ENCODE measurements around the genes SPRR4 and CHTOP.

DNA sequence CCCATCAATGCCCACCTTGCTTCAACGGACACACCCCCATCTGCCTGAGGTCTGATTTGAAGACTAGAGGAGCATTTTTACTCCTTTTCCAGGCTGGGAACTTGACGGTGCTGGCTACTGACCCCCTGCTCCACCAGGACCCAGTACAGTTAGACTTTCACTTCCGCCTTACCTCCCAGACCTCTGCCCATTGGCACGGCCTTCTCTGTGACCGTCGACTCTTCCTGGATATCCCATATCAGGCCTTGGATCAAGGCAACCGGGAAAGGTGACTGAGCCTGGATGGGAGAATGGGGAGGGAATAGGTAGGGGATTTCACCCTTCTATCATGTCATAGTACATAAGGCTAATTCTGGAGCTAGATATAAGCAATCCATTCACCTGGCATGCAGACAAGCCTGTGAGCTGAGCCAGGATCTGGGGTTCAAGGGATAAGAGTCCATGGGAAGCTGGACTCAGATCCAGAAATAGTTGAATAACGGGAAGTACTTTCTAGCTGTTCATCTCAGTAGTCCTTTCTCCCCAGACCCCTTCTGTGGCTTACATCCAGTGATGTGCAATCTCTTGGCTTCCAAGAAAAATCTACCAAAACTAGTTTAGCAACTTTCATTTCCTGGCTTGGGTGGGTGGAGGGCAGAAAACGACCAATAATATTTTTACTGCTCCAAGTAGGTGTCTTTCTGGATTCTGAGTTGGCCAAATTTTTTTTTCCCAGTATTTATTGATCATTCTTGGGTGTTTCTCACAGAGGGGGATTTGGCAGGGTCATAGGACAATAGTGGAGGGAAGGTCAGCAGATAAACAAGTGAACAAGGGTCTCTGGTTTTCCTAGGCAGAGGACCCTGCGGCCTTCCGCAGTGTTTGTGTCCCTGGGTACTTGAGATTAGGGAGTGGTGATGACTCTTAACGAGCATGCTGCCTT lies 4.9 kb upstream of the MRPL9 start:
- PRO-cap = no peak

DNA sequence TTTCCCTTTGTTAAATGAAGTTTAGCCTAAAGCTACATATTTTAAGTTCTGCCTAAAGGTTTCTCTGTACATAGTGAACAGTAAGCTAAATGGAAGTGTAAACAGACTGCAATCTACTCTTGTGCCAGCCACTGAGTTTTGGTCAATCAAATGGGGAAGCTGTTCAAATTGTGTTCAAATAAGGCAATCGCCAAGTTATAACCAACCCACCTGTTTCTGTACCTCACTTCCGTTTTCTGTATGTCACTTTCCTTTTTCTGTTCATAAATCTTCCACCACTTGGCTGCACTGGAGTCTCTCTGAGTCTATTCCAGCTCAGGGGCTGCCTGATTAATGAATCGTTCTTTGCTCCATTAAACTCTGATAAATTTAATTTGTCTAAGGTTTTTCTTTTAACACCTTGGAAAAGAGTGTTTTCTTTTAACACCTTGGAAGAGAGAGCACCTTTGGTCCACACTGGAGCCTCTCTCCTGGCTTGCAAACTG lies 10.9 kb upstream of the THEM4 start:
- PRO-cap = no peak

DNA sequence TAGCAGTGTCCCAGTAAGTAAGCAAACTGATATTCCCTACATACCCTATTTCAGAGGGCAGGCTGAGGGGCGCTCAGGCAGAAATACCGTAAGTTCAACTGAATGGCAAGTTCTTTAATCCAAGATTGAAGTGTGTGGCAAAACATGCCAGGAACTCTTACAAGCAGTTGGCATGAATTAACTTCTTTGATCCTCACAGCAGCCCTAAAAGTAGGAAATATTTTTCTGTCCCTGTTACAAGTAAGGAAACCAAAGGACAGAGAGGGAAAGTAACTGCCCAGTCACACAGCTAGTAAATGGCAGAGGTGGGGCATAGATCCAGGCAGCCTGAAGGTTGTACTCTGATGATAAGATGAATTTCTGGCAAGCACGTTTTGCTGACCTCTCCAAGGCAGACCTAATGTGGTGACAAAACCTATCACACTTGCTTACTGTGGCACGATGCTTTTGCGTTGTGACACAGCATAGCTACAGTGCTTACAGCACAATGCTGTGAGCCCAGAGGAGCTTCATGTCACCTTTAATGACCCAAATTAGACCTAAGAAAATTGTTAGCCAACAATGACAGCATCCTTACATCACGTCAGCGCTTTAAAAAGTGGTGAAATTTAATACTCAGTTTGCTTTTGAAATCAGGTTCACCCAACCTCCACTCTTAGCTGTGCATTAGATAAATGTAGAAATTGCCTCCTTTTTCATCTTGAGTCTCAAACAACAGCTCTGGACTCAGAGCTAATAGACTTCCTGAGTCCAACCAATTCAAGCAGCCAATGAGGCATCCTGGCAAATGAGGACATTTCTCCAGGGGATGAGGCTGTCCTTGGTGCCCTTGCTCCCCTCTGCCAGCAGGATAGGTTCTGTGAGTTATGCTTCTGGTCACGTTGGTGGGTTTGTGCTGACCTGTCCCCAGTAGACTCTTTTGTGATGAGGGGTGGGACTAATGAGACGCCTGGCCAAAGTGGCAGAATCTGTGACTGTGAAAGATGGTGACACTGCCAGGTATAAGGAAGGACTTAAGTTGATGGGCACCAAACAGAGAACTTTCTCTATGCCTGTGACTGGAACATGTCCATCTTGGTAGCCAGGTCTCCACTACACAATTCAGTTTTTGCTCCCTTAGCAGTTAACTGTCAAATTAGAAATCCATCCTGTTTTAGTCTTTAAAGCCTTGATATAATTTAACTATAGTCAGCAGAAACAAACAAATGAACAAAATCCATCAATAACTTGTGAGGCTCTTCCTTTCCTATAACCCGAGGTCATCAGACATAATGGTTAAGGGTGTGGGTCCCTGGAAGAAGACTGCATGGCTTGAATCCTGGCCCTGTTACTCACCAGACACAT lies 35.3 kb upstream of the THEM4 start:
- PRO-cap = no peak

DNA sequence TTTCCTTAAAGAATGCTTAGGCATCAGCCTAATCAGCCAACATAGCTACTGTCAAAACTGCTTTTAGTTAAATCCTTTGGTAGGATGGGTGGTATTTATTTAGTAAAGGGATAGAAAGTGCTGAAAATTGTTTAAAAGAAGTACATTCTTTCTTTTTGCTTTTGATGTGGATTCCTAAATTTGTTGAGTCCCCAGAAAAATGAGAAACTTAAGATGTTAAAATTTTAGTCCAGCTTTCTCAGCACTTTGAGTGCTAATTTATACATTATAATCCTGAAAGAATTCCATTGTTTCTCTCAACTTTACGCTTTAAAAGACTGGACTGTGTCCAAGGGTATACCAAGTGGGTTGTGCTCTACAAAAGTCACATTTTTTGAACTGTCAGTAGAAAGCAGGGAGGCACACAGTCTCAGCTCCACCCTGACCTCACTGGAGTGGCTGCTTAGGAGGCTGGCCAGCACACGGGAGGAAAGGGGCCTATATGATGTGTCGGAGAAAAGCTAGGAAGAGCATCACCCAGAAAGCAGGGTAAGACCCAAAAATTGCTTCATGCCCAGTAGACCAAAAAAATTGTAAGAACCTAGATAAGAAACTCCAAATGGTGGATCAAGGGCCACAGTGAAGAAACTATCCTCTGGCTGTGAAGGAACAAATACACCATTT lies 2.1 kb downstream of the S100A10 start:
- PRO-cap = no peak

DNA sequence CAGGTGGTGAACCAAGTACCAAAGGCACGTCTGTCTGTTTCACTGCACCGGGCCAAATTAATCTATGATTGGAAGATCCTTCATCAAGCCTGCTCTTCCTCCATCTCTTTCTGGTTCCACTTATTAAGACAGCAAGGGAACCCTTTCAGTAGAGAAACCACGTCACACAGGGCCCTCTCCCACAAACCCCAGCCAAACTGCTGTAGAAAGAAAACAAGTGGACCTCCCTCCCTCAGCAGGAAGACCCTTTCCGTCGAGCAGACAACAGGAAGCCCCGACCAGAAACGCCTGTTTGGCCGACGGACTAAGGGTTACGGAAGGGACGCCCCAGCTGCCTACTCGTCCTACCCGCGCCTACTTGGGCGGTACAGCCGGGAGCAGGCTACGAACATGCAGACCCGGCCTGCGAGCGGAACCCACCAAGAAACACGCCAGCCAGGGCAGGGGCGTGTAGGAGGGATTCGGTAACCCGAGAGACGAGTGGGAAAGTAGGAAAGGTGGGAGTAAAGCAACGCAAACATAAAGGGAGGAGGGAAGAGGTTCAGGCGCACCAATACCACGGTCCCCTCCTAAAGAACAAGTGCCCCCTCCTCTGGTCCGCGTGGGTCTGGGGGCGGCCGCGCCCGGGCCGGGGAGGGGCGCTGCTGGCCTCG lies 602 bp downstream of the S100A10 start:
- PRO-cap = no peak

- PRO-cap = no peak
These were observed 3.7 kb downstream of the TCHH start for GRCh38 chr1:152111368-152112064.

- PRO-cap = no peak
These were observed 30.0 kb upstream of the RPTN start for GRCh38 chr1:152188722-152189749.

GRCh38 chr1:152313234-152313744 lies 11.8 kb downstream of the FLG start:
- PRO-cap = no peak

- PRO-cap = no peak
These were observed 28.7 kb upstream of the CRNN start for GRCh38 chr1:152442737-152443238.

DNA sequence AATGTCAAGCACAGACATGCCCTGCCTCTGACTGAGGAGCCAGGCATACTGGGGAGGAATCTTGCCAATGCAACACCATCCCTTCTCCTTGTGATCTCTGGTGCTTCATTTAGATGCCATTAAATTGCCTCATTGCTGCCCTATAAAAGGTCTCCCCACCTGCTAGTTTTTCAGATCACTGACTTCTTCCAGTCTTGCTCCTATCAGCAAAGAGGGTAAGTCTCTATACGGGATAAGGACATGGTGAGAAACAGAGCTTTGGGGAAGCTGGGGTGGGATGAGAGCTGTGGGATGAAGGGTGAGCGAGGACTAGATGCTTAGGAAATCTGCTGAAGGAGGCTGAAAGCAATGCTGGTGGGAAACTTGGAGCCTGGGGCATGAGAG lies 909 bp upstream of the C1orf68 start:
- PRO-cap = no peak

DNA sequence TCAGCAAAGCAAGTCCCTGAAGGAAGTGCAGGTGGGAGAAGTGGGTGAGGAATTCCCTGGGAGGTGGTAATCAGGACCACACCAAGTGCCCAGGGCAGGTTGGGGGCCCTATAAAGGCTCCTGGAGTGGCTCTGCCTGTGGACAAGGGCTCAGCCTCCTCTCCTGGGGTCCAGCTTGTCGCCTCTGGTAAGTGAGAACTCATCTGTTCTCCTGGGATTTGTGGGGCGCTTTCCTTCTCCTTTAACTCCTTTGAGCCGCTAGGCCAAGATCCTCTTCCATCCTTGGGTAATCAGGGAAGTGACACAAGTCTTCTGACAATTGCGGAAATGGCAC lies at the start of gene SPRR4:
TSS of gene SPRR4 (plus strand) at position 140 of the 333 bp plus-strand sequence.
- PRO-cap = no peak

DNA sequence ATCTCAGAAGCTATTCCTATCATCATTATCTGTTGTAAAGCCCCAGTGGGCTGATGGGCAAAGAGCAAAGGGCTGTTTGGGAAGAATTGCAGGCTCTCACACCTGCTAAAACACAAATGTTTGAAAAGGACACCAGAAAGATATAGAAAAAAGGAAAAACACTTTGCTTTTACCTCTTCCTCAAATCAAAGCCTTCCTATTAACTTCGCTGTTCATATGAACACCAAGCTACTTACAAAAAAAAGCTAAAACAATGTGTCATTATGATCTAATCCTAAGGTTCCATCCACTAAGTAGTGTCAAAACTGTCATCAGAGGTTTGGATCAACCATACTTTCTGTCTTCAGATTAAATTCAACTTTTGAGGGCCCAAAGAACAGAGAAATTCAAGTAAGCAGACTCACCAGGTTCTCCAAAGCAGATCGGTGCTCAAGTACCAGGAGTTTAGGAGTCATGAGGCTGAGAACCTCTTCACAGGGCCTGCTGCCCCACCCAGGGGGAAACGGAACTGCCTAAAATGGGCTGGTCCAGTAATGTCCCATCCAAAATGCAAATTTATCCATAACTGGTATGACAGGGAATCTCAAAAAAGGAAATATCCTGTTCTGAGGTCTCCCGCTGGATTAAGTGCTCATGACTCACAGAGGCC lies 9.5 kb downstream of the SPRR2G start:
- PRO-cap = no peak

- PRO-cap = no peak
These were observed 20.0 kb downstream of the PGLYRP3 start for GRCh38 chr1:153292477-153293514.

DNA sequence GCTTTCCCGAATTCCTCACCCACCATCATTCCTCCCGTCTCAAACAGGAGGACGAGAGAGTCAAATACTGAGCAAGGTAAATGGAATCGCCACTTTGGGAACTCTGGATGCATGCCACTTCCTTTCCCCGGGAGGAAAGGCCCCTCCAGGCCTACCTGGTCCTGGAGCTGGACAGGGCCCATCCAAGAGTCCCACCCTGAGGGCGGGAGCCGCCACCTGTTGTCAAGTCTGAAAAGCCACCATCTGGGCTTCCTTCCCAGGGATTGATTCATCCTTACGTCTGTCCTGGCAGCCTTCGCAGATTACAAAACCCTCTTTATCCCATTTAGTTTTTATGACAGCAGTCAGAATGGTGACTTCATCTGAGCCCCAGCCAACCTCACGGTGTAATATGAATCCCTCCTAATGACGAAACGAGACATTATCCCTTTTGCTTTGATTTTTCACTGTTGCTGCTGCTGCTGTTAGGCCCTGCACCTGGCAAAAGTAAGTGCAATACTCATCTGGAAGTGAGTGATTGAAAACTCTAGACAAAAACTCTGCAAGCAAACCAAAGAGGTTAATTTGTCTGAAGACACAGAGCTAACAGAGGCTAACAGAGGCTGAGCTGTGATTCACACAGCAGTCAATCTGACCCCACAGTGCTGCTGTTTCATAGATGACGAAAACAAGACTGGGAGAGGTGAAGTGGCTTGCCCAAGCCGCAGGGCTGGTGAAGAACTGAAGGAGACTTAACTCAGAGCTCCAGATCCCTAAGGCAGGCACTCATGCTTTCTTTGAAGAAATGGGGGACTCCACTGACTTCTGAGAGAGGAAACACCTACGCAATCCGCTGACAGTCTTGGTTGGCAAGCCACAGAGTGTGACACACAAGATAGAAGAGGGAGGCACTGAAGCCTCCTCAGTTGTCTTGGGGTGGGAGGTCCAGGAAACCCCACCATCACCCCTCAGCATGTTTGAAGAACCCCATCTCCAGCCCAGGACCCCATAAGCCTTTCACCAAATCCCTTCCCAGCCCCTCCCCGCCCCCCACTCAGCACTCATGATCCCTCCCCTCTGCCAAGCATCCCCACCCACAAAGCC lies 30.0 kb upstream of the S100A7 start:
- PRO-cap = no peak

- PRO-cap = bidirectional peak, plus-strand start at chr1:153545264, minus-strand start at chr1:153545085
These were observed 608 bp downstream of the S100A4 start for GRCh38 chr1:153544922-153545474.

DNA sequence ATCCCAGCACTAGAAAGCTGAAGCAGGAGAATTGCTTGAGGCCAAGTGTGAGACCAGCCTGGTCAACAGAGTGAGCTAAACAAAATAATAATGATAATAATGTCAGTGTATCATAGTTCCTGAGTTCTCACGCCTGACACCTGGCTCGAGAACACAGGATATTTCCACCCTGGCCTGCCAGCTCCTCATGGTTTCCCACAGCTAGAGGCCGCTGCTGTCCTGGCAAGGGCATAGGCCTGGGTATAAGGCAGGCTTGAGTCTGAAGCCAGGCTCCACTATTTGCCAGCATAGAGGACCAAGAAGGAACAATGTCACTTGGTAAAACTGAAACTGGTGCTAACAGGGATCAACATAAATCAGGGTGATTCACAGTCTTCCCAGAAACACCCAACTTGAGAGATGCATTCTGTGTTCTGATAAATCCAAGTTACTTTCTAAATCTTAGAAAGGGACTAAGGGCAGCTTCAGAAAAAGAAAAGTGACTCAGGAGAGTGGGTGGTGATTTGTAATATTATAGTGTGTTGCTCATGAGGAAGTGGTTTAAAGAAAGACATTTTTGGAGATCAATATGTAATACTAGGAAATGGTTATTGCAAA lies 6.9 kb upstream of the S100A2 start:
- PRO-cap = no peak

DNA sequence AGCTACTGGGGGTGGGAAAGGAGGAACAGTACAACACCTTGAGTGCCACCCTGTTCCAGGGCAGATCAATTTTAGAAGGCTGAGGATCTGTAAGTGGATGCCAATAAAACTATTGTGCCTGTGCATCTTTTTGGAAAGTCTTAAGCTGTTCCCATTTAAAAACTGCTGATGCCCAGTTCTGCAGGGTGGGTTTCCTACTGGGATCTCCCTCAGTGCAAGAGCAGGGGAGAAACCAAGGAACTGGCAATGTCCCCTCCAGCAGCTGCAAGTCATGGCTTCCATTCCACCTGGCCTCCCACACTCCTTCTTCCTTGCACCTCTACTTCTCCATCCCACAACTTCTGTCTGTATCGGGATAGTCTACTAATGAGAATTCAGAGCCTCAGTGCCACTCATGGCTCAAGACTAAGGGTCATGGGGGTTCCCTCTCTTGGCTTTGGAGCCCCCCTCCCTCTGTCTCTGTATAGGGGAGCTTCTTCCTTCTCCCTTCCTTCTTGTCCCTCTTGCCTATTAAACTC lies 9.6 kb downstream of the S100A16 start:
- PRO-cap = no peak

GRCh38 chr1:153623153-153623474 lies 4.2 kb downstream of the S100A13 start:
- PRO-cap = no peak

GRCh38 chr1:153629974-153630383 lies 1.7 kb downstream of the S100A1 start:
- PRO-cap = no peak

DNA sequence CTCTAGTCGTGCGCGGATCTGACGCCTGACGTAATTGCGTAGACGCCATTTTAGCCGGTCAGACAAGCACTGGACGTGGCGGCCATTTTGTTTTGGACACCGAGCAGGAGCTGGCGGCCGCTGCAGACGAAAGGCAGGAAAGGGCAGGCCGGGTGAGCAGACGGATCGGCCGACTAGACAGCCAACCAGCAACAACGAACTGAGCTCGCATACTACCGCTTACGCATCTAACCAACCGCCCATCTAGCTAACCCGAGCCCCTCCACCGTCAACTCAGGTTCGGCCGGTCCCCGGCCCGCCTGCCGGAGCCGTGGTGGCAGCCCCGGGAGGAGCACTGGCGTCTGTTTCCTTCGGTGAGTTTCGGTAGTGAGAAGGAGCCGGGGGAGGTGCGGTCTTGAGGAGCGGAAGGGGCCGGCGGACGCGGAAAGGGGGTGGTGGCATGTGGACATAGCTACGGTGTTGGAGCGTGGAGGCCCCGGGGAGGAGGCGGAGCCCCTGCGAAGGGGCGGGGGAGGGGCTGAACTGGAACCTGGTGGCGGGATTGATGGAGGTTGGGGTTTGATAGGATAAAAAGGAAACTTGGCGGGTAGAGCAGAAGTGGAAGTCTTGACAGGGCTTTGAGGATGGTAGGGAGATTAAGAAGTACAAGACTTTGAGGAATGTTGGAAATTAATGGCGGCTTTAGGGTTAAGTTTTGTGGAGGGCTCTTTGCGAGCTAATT lies at the start of gene CHTOP:
TSS of gene CHTOP (plus strand) at position 76 of the 721 bp plus-strand sequence.
- PRO-cap = bidirectional peak, plus-strand start at position 90 of the sequence, minus-strand start outside the sequence; bidirectional peak, plus-strand start at position 490 of the sequence, minus-strand start at position 343 of the sequence